ENCODE measurements around a stretch of chr20.

- PRO-cap, 3 experiments: peak in 1 of 3 experiments; most common plus-strand start chr20:35277480 (in 1)
- RAMPAGE, long total RNA: no peak
Measured at GRCh38 chr20:35277069-35277533, 821 bp downstream of the MMP24OS start.

DNA sequence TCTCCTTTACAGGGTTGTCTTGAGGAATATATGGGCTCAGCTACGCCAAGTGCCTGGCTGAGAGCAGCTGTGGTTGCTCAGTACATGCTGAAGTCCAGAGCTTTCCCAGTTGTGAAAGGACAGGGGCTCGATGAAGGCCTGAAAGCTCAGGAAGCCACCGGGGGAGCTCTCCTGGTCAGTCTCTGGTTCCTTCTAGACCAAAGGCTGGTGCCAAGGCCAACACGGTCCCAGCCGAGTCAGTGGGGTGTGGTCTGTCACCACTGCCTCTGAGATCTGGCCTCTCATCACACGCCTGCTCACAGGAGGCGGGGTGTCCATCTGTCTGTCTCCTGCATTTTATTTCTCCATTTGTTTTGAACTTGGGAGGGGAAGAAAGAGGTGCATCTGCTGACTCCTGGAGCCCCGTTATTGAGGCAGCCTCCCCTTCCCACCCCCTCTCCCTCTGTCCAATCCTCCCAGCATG, 5.0 kb upstream of the FAM83C start:
- PRO-cap, 3 experiments: no peak in any of the 3 experiments
- RAMPAGE, long total RNA: no peak

DNA sequence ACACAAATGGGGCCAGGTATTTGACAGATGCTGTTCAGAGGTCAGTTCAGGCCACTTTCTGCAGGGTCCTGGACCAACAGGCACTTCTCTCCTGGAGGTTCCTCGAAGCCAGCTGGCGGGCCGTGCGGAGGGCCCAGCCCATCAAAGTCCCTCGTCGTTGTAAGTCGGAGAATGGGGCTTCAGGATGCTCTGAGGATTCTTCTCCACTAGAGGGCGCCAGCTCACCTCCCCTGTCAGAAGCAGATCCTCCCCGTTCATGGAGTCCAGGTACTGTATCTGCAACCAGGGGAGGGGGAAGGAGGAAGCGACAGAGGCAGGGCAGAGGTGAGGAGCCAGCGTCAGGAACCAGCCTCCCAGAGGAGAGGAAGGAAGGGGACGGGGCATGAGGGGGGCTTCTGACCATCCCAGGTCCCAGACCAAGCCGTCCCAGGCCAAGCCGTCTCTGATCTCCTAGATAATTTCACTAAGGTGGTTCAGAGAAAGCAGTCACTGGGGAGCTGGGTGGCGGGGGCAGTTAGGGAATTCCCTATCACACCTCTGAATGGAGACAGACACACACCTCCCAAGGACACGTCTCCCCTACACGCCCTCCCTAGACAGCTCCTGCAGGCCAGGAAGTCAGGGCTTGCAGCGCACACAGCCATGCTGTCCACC, 11.7 kb upstream of the FAM83C start:
- PRO-cap, 3 experiments: no peak in any of the 3 experiments
- RAMPAGE, long total RNA: no peak

DNA sequence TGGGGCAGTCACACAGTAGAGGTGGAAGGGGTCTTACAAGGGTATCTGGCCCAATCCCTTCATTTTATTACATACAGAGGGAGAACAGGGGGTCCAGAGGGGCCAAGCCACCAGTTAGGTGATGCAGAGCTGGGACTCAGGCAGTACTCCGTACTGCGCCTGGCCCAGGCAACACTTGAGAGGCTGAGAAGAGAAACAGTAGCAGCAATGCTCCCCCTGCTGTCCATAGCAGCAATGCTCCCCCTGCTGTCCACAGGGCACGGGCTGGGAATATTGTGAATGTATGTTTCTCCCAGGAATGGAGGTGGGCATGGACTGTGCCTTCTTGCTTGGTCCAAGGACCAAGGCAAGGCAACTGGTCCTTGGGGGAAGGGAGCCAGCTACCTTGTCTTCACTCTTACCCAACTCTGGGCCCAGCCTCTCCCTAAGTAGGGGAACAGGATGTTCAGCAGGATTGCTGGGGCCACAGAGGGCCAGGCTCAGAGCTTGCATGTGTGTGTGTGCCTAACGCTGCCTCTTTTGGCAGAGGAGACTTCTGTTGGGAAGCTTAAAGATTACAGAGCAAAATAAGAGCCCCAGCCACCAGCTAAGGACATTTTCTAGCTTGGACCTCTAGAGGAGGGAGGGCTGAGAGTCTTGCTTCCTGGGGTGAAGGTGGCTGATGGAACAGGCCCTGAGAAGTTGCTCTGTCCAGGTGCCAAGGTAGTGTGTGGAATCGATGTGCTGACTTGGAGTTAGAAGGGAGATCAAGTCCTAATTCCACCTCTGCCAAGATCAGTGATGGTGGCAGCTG, 14.9 kb upstream of the FAM83C start:
- PRO-cap, 3 experiments: no peak in any of the 3 experiments
- RAMPAGE, long total RNA: no peak

DNA sequence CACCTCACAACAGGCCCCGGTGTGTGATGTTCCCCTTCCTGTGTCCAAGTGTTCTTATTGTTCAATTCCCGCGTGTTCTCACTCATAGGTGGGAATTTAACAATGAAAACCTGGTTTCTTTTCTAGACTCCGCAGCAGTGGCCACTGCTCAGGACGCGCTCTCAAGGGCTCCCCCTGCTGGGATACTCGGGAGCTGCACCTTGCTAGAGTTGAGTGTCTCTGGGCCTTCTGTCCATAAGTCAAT, 8.3 kb upstream of the CEP250 start:
- PRO-cap, 3 experiments: no peak in any of the 3 experiments
- RAMPAGE, long total RNA: no peak

DNA sequence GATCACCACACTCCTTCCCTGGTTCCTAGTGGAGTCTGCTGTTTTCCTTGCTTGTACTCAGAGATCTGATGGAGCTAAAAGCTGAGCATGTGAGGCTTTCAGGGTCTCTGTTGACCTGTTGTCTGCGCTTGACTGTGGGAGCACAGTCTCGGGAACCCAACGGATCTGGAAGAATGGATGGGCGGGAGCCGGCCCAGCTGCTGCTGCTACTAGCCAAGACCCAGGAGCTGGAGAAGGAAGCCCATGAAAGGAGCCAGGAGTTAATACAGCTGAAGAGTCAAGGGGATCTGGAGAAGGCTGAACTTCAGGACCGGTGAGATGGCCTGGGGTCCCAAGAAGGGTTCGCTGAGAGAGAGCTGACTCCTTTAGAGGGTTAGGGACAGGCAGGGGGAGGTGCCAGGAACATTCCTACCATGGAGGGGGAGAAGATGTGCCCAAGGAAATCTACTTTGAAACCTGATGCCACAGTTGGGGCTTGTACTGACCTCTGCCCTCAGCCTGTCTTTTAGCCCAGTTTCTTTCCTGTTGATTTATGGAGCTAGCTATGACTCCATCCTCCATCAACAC, 11.9 kb downstream of the CEP250 start:
- PRO-cap, 3 experiments: no peak in any of the 3 experiments
- RAMPAGE, long total RNA: no peak

GRCh38 chr20:35545645-35546771, 4.1 kb downstream of the ERGIC3 start:
- PRO-cap, 3 experiments: no peak in any of the 3 experiments
- RAMPAGE, long total RNA: no peak

GRCh38 chr20:35701742-35702532, 2.7 kb downstream of the ROMO1 start:
- PRO-cap, 3 experiments: no peak in any of the 3 experiments
- RAMPAGE, long total RNA: no peak

GRCh38 chr20:35736146-35736709, 5.8 kb downstream of the RBM39 start:
- PRO-cap, 3 experiments: no peak in any of the 3 experiments
- RAMPAGE, long total RNA: no peak

DNA sequence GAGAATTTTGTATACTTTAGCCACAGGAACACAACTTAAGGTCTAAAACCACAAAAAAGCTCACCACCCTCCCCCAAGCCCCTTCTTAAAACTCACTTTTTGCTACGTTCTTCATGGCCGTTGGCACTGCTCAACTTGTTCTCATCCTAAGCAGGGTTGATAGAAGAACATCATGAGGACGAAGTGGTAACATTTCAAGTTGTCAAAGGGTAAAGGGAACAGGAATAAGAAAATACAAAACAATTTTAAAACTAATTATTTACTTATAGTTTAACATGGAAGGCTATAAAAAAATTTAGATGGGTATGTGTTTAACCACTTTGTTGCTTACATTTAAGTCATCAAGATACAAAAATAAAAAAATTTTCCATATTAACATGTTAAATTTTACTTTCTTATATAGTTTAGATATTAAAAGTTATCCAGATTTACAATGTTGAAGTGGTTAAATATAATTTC, 3.2 kb downstream of the RBM39 start:
- PRO-cap, 3 experiments: no peak in any of the 3 experiments
- RAMPAGE, long total RNA: no peak

- PRO-cap, 3 experiments: no peak in any of the 3 experiments
- RAMPAGE, long total RNA: no peak
Measured at GRCh38 chr20:35775520-35776444, 4.0 kb downstream of the PHF20 start.

DNA sequence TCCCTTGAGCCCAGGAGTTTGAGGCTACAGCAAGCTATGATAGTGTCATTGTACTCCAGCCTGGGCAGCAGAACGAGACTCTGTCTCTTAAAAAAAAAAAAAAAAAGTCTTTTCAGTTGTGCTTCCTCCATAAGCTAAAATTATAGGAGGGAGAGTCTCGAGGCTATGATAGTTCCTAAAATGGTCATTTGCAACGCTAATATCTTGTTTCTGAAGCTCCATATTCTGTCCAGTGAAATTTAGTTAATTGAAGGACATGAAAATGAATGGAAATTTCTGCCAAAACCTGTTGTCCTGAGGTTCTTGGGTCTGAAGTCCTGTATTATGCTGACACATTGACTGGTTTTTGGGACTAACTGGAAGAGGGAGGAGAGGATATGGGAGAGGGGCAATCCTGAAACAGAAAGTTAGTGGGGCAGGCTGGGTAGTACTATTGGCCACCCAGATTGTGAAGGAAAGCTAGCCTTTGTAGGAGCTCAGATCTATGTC, 77.0 kb downstream of the PHF20 start:
- PRO-cap, 3 experiments: no peak in any of the 3 experiments
- RAMPAGE, long total RNA: no peak

- PRO-cap, 3 experiments: no peak in any of the 3 experiments
- RAMPAGE, long total RNA: no peak
Measured at GRCh38 chr20:35886380-35886998, 67.8 kb downstream of the SCAND1 start.

GRCh38 chr20:36086576-36087212, 67.8 kb upstream of the EPB41L1 start:
- PRO-cap, 3 experiments: no peak in any of the 3 experiments
- RAMPAGE, long total RNA: no peak

DNA sequence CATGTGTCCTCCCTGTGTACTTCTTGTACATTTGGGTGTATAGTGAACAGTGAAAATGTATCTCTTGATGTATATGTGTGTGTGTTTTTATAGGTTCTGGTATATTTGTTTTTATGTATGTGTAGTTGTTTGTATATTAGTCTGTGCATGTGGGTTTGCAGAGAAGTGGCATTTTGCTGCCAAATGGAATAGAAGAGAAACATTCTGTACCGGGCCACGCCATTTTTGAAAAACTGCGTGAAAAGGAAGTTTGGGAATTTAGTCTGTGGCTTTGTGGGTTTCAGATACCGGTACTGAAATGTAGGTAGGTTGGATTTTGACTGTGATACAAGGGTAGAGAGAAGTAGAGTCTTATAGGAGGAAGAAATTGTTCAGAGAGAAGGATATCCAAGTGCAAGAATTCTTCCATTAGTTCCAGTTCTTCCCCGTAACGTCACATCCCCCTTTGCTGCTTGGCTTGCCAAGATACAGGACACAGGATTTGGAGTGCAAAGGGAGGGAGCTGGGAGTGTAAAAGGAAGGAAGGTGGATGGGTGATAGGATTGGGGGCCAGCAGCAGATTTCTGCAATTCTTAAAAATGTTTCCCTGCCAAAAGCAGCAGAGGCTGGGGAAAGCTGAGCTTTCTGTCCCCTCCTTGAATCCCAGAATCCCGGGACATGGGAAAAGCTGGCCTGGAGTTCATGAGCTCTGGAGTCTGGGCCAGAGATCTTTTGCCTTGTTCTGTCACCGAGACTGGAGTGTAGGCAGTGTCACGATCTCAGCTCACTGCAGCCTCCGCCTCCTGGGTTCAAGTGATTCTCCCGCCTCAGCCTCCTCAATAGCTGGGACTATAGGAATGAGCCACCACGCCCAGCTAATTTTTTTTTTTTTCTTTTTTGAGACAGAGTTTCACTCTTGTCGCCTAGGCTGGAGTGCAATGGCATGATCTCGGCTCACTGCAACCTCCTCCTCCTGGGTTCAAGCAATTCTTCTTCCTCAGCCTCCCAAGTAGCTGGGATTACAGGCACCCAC, 60.1 kb upstream of the EPB41L1 start:
- PRO-cap, 3 experiments: peak in 3 of 3 experiments; most common minus-strand start position 650 of the sequence (in 2)
- RAMPAGE, long total RNA: no peak

DNA sequence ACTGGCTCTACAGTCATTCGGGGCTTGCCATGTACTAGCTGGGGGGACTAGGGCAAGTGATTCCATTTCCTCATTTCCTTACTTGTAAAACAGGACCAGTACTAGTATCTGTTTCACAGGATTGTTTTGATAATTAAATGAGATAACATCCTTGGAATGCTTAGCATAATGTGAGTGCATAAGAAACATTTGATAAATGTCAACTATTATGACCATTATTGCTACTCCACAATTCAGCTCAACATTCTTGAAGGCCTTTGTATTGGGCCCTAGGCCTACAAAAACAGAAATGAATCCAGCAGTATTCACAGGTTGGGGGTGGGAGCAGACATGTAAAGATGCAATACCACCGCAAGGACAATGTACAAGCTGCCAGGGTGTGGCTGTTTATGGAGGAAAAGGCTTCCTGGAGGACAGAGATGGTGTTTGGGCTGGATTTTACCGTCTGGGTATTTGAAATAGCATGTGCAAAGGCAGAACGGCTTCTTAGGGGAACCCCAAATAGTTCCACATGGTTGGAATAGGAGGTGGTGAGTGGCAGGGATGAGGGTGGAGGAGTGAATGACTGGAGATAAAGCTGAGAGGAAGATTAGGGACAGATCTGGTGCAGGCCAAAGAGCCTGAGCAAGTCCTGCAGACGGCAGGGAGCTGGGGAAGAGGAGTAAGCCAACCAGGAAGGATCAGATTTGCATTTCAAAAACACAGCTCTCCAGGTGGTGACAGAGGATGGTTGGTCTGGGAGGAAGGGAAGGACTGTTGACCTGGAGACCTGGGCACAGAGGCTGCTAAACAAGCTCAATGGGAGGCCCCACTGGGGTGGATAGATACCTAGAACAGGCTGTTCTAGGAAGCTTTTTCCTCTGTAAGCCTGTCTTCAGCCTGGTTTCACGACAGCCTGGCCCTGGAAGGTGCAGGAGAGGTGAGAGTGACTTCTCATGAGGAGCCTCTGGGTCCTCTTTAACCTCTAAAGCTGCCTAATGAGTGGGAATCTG, 57.0 kb upstream of the EPB41L1 start:
- PRO-cap, 3 experiments: no peak in any of the 3 experiments
- RAMPAGE, long total RNA: no peak

DNA sequence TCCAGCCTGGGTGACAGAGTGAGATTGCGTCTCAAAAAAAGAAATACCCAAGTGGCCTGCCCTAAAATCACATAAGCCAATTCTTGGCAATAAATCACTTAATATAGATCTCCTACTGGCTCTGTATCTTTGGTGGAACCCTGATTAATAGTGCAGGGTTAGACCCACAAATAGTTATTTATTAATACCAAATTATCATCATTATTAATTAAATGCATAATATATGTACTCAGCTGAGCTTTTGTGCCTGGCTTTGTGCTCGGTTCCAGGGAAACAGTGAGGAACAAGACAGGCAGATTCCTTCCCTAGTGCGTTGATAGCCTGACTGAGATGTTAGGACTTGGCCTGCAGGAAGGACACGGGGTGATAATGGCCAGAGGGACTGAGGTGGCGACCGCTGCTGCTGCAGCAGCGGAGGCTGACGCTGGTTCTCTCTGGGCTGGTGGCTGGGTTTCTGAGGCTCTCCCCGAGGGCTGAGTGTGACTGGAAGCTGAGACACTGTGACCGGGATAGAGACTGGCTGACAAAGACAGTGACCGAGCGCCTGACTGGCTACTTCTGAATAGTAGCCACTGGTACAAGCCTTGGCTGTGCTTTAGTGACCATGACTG, 550 bp upstream of the AAR2 start:
- PRO-cap, 3 experiments: peak in 1 of 3 experiments; most common minus-strand start position 550 of the sequence (in 1)
- RAMPAGE, long total RNA: no peak

- PRO-cap, 3 experiments: no peak in any of the 3 experiments
- RAMPAGE, long total RNA: no peak
Measured at GRCh38 chr20:36336777-36336976, 30.5 kb downstream of the DLGAP4 start.

DNA sequence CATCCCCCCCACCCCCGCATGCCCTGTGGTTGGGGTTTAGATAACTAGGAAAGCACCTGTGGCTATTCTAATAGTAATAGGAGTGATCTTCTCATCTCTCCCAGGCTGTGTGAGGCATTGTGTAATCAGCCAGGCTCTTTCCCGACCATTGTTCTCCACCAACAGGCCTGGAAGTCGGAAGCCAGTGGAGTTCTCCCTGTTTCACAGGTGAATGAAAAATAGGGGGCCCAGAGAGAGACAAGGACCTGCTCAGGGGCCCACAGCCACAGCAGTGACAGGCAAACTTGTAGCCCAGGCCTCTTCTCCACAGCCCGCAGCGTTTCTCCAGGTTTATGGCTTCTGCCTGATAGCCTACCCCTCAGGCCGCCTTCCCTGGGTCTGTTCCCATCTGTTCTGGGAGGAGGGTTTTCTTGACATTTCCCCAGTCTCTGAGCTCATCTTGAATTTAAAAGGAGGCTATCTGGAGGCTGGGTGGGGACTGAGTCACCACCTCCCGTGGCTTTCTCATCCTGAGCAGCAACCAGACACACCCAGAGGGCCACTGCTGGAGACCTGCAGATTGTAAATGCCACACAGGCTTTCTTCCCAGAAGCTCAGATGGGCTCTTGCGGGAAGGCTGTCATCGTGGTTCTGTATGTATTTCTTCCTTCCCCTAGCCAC, 76.0 kb upstream of the MYL9 start:
- PRO-cap, 3 experiments: no peak in any of the 3 experiments
- RAMPAGE, long total RNA: no peak

DNA sequence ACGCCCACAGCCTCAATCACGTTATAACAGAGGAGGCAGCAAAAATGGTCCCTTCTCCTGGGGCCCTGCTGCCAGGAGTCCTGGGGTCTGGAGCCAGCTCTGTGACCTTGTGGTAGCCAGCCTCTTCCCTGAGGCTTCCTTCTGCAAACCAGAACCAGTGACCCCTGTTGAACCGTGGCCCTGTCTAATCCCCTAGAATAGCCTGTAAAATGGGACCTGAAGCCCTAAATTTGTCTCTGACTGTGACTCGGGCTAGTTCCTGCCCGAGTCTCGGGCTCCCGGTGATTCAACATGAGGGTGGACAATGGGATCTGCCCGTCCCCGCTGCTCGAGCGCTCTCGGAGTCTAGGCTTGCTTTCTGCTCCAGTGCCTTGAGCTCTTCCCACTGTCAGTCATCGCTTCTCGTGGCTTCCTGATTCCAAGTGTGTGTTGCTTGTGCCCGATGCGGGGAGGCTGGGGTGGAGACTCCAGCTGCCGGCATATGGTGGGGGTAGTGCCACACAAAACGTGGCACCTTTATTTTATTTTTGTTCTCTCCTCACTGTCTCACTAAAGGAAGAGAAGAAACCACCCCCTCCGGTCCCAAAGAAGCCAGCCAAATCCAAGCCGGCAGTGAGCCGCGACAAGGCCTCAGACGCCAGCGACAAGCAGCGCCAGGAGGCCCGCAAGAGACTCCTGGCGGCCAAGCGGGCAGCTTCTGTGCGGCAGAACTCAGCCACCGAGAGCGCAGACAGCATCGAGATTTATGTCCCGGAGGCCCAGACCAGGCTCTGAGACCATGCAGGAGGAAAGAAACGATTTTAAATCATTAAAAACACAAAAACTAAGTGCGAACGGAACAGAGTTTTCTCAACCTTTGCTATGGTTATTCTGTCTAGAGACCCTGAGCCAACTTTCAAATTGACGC, 14.8 kb upstream of the MYL9 start:
- PRO-cap, 3 experiments: no peak in any of the 3 experiments
- RAMPAGE, long total RNA: no peak